Hair follicle dermal papilla cell (primary cell): ENCODE results near the gene PRKAR1A.

DNA sequence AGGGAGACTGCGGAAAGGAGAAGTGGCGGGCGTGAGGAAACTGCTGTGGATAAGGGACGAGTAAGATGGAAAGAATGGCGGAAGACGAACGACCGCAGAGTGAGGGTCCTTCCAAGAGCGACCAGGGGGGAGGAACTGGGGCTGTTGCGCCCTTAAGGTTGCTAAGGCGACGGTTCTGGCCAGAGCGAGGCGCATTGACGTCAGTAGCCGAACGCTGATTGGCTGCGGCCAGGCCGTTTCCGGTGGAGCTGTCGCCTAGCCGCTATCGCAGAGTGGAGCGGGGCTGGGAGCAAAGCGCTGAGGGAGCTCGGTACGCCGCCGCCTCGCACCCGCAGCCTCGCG is at the start of gene PRKAR1A:
Gene PRKAR1A (plus strand): TSS at position 245 of the 342 bp plus-strand sequence.
- CAGE, long polyA plus RNA = no peak

GRCh38 chr17:68518473-68518721 is 6.2 kb downstream of the PRKAR1A start:
- CAGE, long polyA plus RNA = no peak

DNA sequence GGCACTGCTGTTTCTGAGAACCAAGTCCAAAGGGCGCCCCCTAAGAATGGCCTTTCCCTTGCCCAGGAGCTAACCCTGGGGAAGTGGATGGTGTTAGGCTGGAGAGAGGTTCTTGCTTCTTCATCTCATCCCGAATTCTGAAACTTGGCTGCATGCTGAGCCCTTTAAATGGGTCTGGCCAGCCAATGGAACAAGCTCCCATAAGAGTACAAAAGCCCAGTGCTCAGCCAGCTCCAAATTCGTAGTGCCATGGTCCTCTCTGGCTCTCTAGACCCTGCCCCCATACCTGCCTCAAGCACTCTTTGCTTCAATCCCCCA is 25.3 kb downstream of the FAM20A start:
- CAGE, long polyA plus RNA = no peak

DNA sequence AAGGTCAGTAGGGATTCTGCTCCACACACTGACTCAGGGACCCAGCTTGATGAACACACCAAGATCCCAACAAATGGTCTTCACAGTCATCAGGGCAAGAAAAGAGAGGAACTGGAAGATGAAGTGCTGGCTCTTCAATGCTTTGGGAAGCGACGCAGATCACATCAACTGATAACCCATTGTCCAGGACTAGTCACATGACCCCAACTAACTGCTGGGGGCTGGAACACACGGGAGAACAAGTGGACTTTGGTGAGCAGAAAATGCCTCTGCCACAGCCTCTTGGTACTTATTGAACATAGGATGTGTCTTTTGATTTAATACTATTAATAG is 21.5 kb downstream of the FAM20A start:
- CAGE, long polyA plus RNA = no peak

DNA sequence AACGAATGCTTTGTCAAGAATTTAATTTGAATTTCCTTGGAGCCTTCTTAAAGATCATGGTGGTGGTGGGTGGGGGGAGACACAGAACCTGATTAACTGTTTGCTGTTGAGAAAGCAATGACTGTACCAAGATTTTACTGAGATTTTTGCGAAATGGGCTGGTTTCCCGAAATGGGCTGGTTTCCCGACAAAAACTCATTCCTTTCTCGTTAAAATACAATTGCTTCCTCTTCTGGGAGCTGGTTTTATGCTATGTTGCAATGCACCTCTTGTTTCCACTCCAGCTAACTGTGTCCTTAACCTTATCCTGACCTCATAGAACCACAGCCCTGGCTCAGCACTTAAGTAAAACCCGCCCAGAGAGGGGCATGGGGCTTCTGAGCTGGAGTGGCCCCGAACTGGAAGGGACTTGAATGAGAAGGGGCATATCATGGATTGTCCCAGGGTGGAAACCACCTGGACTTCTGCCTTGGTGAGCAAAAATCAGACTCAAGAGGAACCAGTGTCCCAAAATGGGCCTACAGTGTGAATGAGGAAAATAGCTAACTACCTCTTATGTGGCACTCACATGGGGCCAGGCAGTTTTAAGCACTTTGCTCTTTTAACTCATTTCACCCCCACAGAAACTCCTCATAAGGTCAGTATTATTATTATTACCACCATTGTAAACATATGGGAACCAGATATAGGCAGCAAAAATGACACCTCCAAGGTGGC is 20.8 kb downstream of the FAM20A start:
- CAGE, long polyA plus RNA = no peak

DNA sequence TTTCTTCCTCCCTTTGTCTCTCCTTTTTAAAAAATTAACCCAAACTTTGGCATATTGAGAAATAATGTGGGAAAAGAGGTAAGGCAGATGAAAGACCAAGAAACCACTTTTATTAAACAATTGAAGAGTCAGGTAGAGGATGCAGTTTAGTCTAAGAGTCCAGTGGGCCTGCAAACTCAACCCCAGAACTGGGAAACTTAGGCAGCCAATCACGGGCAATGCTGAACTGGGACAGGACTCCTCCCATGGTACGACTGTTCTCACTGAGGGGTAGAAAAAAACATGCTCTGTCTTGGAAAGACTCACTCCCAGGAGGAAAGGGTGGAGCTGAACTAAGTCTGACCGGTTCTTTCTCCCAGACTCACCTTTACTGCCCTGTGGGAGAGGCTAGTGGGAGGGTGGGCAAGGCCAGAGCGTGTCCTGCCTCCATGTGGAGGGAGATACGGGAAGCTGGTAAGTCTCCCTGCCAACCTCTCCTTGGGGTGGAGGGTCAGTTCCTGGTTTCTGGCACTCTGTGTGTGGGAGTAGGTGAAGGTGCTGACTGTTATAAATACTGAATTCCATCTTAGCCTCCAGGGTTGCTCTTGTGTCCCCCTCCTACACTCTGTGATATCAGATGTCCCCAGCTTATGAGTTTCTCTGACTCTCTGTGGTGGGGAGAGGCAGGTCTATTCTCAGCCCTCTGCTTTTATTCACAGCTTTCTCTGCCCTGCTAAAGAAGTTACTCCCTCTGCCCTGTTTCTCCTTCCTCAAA is 26.7 kb upstream of the FAM20A start:
- CAGE, long polyA plus RNA = no peak

GRCh38 chr17:68776844-68777515 is 175.8 kb upstream of the FAM20A start:
- CAGE, long polyA plus RNA = no peak

- CAGE, long polyA plus RNA = no peak
These were observed 135.7 kb downstream of the ABCA8 start for GRCh38 chr17:68819397-68819895.

- CAGE, long polyA plus RNA = no peak
These were observed 77.7 kb downstream of the ABCA8 start for GRCh38 chr17:68877369-68878006.

- CAGE, long polyA plus RNA = no peak
These were observed 36.6 kb upstream of the ABCA8 start for GRCh38 chr17:68991511-68992482.

DNA sequence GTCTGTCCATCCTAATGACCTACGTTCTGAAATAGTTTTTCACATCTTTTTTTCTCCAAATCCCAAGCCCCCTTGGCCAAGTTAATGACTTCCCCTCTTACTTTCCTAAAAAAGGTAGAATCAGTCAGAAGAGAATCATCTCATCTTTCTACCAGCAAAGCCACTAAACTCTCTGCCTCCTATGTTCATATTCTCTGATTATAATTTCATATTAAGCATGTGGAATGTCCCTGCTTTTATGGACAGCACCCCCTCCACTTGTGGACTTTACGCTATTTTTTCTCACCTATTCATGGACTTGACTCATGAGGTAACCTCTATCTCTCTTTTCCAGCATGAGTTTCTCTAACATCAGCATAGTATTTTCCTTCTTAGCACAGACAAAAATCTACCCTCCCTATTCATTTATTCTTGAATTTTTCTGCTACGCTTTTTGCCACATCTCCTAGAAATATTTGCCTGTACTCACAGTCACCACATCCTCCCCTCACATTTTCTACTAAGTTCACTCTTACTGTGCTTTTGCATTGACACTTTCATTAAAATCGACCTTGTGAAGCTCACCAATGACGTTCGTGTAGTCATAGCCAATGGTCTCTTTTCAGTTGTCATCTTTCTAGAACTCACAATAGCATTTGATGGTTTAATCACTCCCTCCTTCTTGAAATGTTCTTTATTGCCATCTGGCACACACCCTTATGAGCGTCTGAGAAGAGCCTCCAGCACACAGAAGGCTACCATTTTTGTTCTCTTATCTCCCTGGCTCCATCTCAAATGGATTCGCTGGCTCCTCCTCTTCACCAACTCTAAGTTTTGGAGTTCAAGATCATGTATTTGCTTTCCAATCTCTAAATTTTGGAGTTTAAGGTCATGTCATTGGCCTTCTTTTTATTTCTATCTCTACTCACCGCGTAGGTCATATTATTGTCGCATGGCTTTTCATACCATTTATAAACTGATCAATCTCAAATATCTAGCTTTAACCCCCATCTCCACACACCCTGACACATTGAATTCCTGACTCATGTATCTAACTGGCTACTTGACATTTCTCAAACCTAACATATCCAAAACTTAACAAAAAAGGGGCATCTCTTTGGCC is 39.7 kb upstream of the ABCA8 start:
- CAGE, long polyA plus RNA = no peak

DNA sequence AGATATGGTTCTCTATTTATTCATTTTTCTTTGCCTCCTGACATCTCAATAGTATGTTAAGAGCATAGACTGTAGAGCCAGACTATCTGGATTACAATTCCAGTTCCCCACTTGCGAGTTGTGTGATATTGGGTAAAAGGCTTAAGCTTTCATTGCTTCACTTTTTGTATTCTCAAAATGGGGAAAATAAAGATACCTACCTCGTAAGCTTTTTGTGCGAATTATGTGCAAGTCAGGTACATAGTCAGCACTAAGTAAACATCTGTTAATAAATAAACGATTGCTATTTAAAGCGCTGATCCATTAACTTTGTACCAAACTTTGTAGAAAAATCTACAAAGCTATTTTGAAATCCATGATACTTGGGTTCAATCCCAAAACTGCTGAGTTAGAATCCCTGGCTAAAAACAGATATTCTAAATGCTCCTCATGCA is 19.7 kb downstream of the ABCA6 start:
- CAGE, long polyA plus RNA = no peak

DNA sequence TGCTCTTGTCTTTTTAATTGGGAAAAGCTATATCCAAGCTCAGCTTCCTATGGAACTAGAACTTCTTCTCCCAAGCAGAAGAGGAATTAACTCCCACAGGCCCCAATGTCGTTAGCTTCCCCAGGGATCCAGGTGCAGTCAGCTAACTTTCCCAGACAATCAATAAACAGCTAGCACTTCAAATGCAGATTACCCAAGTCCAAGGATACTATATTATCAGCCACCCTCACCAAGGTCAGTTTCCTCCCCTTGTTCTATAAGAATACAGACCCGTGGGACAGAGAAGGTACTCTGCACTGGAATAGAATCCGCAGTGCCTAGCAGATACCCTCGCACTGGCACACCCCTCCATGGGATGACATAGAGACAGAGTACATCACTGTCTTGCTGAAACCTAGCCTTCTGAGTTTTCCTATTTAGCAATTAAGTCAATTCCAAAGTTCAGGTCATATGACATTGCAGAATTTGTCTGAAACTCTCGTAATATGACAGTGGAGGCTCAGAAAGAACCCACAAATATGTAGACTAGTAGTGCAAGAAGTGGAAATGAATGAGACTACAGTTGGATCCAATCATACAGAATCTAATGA is 39.9 kb upstream of the ABCA10 start:
- CAGE, long polyA plus RNA = no peak

- CAGE, long polyA plus RNA = no peak
These were observed 1.5 kb downstream of the ABCA5 start for GRCh38 chr17:69325460-69325850.

DNA sequence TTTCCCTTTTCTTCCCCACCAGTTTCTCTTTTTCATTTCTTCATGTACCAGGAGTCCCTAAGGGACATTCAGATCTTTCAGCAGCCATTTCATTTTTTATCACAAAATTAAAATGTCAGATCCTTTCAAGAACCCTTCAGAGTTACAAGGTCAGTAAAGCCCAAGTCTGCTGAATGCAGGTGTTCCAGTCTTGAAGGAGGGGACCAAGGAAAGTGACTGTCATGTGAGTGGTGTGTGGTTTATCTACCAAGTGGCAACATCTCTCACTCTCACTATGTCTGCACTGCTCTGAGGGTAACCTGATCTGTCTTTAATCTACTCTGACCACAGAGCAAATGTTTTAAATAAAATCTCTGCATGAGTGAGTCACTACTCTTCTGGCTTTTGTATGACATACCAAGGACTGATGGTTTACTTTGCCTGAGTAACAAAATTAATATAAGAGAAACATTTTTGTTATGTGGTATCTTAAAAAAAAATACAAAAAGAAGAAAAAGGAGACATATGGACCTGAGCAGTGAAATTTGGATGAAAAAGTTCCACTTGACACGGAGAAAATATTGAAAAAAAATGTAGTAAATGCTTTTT is 240.4 kb downstream of the MAP2K6 start:
- CAGE, long polyA plus RNA = no peak

DNA sequence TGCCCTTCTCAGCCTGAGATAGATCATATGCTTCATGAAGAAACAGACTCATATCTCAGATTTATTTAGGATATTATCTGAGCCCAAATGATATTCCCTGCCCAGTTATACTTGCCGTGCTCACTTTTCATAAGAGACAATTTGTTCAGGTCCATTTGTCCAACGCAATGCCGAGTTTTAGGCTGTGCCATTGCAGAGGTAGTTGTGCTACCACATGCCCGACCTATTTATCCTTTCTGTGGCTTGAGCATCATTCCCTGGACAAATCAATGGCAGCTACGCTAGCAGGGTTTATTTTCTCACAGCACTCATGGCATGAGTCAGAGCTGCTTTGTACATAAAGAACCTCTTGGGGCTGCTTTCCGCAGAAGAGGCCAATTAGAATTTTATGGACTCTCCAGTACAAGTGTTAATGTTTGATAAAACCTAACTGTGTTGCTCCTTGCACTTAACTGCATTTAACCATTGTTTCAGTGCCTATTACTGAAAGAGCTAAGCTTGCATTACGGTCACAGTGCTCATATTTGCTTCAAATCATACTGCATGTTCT is 491.9 kb downstream of the KCNJ2 start:
- CAGE, long polyA plus RNA = no peak

DNA sequence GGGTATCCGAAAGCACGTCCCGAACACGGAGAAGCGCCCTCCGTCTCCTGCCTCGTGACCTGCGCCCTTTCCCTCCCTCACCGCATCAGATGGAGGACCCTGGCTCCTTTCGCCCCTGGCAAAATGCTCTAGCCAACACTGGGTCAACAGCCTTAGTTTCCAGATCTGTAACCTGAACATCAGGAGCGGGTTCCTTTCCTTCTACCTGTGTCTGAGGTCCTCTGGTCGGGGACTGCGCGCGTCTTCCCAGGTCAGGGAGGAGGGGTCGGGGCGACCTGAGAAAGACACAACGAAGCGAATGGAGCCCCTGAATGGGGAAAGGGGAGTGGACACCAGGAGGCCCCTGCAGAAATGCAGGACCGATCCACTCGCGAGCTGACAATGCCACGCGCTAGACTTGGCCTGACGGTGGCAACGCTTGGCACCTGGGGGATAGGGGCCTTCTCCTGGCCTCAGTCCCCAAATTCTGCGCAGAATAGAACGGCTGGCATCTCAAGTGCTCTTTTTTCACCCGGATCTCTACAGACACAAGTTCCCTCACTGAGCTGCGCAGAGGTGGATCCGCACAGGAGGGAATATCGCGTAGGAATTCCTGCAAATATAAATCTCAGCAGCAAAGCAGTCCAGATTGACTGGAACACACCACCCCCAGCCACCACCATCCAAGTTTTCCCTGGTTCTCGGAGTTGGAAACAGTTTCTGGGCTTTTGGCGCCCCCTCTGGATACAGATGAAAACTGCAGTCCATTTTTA is 2.6 kb upstream of the SOX9 start:
- CAGE, long polyA plus RNA = no peak

DNA sequence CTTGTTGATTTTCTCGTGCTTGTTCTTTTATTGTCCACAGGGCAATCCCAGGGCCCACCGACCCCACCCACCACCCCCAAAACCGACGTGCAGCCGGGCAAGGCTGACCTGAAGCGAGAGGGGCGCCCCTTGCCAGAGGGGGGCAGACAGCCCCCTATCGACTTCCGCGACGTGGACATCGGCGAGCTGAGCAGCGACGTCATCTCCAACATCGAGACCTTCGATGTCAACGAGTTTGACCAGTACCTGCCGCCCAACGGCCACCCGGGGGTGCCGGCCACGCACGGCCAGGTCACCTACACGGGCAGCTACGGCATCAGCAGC is 2.6 kb downstream of the SOX9 start:
- CAGE, long polyA plus RNA = no peak

DNA sequence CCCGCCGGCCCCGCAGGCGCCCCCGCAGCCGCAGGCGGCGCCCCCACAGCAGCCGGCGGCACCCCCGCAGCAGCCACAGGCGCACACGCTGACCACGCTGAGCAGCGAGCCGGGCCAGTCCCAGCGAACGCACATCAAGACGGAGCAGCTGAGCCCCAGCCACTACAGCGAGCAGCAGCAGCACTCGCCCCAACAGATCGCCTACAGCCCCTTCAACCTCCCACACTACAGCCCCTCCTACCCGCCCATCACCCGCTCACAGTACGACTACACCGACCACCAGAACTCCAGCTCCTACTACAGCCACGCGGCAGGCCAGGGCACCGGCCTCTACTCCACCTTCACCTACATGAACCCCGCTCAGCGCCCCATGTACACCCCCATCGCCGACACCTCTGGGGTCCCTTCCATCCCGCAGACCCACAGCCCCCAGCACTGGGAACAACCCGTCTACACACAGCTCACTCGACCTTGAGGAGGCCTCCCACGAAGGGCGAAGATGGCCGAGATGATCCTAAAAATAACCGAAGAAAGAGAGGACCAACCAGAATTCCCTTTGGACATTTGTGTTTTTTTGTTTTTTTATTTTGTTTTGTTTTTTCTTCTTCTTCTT is 3.2 kb downstream of the SOX9 start:
- CAGE, long polyA plus RNA = no peak

- CAGE, long polyA plus RNA = no peak
These were observed 14.6 kb downstream of the SOX9 start for GRCh38 chr17:72135382-72135821.